HCT116 (cell line): ENCODE measurements around the genes RCAN2, ADGRF1, PTCHD4 and GLYATL3.

DNA sequence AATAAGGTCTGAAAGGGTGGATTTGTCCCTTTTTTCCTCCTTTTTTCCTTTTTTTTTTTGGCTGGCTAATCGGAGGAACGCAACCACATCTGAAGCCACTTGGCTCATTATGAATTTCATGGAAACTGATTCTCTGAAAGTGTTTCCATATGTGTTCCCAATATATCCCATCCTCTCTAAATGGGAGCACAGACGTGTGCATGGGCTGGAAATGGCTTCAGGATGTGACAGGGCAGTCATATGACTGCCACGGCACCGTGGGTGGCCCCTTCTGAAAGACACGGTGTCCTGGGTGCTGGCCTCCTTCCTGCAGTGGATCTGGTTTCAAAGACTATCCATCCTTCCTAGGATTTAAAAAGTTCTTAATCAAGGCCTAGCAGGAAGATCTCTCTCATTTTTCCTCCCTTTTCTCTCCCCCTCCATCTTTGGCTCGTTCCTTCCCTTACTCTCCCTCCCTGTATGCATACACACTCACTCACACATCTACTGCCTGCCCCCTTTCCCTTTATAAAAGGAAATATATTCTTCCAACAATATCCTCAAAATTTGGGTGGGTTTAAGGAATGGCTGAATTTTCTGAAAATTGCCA, 161.0 kb upstream of the SUPT3H start:
- RRBS = no CpG with 5 or more reads among the region's 7 CpGs

- RRBS = no CpG with 5 or more reads among the region's 4 CpGs
Measured at GRCh38 chr6:45959365-45960056, 56.1 kb downstream of the CLIC5 start.

DNA sequence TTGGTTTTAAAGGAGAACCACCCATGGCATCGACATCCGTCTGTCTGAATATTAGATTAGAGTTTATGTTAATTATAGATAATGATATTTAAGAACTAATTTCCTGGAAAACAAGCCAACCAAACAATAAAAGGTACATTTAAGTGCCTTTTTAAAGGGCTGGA, 640 bp downstream of the ENPP4 start:
- RRBS = no CpG with 5 or more reads among the region's 2 CpGs

DNA sequence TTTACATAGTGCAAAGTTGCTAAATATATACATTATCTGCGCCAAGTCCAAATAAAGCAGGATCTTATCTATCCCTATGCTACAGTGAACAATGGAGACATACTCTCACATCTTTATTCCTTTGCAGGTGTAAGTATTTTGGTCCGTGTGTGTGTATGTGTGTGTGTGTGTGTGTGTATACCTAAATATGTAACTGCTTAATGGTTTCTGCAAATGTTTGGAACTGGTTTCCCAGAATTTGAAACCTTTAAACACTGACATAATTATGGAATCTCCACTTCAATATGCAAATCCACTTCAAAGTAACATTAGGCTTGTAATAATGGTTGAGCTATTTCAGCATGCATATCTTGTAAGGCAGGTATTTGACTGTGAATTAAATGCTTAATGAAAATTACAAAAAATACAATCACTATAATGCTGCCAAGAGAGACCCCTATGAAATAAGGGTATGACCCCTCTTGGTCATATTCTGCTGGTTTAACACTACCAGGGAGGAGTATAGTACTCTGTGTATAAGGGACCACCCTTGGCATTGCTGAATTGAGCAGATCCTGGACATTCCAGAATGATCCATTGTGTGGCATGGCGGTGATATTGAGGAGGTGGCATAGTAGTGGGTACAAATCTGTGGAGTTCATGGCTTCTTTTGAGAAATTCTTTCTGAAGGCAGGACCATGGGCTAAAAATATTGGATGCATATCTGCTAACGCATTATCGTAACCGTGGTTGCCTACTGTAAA, 9.6 kb downstream of the ENPP5 start:
- RRBS = no CpG with 5 or more reads among the region's 6 CpGs

DNA sequence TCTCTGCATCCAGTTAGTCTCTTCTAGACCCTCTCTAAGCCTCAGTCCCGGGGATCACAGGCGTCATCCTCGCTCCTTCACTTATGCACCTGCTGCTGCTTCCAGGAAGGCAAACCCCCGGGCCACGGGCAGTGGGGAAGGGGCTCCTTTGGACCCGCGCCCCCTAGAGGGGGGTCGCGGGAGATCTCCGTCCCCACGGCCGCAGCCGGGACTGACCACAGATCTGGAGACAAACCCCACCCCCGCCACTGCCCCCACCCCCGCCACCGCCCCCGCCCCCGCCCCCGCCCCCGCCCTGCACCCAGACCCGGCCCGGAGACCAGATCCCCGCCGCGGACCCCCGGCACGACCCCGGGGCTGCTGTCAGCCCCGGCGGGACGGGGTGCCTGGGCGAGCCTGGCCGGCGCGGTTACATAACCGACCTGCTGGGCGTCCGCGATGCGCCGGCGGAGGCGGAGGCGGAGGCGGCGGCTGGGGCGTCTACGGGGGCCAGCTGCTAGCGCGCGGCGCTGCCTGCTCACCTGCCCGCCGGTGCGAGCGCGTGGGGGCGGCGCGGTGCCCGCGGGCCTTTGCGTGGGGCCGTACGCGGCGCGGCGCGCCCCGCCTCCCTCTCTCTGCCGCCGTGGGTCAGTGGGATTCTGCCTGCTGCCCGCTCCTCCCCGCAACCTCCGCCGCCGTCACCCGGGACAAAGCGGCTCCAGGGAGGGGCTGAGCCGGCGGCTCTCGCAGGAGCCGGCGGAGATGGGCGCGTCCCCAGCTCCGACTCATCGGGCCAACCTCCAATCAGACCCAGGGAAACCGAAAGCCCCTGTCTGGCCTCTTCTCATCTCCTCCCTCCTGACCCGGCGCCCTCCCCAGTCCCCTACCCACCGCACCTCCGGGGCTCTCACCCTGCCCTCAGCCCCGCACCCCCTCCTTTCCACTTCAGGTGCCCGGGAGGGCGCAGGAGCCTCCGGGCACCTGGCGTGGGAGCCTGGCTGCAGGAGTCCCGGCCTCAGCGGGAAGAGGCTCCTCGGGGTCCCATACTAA, at the start of gene RCAN2:
Gene RCAN2 (minus strand): TSS at position 699 of the 1,029 bp plus-strand sequence.
- RRBS = 6% methylated on average over 39 of the region's 102 CpGs

GRCh38 chr6:46508923-46509768, 17.9 kb upstream of the RCAN2 start:
- RRBS = no CpG with 5 or more reads among the region's 4 CpGs

- RRBS = no CpG with 5 or more reads among the region's 8 CpGs
Measured at GRCh38 chr6:46873047-46873762, 48.5 kb downstream of the ADGRF5 start.

DNA sequence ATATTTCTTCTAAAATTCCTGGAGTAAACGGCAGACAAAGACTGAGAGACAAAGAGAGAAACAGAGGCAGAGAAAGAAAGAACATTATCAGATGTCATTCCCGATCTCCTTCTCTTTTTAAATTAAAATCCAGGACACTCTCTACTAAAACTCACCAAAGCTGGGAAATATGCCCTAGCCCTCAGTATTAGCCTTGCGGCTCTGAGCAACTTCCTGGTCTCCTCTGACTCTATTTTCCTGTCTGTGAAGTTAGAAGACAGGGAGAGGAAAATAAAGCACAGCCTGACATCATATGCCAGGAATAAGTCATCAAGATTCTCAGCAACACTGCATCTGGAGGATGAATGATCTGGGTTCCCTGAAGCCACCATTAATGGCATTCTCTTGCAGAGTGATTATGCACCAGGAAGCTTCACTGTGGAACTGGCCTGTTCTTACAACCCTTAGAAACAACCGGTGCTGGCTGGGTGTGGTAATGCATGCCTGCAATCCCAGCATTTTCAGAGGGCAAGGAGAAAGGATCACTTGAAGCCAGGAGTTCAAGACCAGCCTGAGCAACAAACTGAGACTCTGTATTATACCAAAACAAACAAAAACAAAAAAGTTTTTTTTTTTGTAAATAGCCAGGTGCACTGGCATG, 12.4 kb downstream of the ADGRF5 start:
- RRBS = no CpG with 5 or more reads among the region's 4 CpGs

DNA sequence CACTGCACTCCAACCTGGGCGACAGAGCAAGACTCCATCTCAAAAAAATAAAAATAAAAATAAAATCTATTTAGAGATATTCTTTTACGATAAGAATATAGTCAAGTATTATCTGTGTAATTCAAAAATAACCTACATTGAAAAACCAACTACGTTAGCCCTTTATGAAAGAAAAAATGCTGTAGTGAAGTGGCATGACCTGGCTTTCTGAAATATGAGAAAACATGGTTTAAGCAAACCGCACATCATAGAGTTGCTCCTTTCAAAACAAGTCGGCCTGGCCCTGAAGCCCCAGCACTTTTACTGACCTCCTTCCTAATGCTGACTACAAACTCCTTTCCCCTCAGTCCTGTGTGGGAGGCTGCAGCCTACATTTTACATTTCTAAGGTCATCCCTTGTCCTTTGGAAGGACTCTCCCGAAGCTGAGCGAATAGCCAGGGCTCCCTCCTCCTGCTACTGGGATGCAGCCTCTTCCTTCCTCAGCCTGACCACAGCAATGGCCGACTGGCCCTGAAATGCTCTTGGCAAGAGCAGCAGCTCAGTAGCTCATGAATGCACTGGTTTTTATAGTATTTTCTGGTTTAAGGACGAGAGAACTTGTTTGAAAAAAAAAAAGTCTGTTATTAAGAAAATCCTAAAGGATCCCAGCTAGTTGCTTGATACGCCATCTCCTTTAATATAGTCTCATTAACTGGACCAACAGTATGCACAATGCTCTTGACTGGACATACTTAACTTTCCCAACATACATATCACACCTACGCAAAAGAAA, 730 bp downstream of the ADGRF5 start:
- RRBS = no CpG with 5 or more reads among the region's 11 CpGs

DNA sequence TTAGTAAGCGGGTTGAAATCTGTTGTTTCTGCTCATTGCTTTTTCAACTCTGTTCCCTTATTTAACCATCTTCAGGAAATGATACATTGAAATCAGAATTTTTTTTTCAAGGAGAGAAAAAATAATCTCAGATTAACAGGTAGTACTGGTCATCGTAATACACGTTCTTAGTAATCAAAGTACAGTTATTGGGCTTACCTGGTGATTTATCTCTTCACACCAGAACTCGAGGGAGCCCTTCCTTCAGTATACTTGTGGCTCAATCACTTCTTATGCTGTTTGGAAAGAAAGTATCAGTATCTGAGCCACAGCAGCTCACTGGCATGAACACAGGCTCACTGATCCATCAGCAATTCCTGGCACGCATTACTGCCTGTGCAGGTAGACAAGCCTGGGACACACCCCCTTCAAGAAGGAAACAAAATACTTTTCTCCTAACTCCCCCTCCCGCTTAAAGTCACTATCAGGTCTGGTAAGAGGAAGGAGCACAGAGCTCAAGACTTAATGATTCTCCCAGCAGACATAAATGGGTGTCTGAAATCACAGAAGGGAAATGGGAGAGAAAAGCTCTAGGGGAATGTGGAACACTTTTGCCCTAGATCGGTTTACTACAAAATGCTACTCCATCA, at the start of gene ADGRF1:
Gene ADGRF1 (minus strand): TSS at position 340 of the 629 bp plus-strand sequence.
- RRBS = no CpG with 5 or more reads among the region's 7 CpGs

- RRBS = no CpG with 5 or more reads among the region's 7 CpGs
Measured at GRCh38 chr6:47116379-47116978, 74.3 kb upstream of the ADGRF1 start.

GRCh38 chr6:47117116-47117832, 75.1 kb upstream of the ADGRF1 start:
- RRBS = no CpG with 5 or more reads among the region's 7 CpGs

DNA sequence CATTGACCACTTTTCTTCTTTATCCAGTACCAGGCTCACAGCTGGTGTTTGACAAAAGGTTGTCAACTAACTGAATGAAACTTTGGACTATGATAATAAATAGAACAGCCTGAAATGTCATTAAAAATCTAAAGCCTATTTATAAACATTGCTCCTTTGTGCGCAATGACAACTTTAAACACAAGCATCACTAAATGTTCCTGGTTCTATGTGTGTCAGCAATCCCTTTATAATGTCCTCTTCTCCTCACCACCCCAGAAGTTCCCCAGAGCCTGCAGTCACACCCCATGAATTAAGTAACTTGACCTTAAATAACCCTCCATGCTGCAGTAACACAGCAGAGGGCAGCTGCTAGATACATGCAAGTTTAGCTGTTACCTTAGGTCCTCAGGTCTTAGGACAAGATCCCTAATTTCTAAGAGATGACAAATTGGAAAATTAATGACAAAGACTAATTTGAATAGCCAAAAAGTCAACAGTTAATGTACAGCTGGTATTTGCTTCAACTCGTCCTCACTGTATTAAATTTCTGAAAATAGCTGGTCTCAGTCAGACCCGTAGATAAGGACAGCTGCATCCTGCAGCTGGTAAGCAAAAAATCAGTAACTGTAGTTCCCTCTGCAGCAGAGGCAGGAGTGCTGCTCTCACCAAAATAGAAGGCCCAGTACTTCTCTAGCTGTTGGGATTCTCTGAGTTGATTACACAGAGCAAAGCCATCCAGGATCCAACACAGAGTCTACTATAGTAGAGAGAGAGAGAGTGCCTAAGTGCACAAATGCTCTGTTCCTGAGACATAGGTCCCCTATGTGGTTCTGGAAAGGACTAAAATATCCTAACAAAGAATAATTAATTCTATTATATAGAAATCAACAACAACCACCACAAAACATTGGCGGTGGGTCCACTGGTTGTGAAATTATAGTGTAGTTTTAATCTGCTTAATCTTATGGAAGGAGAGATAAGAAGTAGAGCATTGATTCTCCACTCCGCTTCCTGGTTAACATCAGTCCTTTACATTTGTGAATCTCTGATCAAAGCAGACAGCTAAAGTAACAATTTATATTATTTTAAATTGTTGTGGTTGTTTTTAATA, 62.3 kb downstream of the TNFRSF21 start:
- RRBS = no CpG with 5 or more reads among the region's 5 CpGs

- RRBS = no CpG with 5 or more reads among the region's 8 CpGs
Measured at GRCh38 chr6:47663854-47664211, 34.5 kb upstream of the ADGRF4 start.

DNA sequence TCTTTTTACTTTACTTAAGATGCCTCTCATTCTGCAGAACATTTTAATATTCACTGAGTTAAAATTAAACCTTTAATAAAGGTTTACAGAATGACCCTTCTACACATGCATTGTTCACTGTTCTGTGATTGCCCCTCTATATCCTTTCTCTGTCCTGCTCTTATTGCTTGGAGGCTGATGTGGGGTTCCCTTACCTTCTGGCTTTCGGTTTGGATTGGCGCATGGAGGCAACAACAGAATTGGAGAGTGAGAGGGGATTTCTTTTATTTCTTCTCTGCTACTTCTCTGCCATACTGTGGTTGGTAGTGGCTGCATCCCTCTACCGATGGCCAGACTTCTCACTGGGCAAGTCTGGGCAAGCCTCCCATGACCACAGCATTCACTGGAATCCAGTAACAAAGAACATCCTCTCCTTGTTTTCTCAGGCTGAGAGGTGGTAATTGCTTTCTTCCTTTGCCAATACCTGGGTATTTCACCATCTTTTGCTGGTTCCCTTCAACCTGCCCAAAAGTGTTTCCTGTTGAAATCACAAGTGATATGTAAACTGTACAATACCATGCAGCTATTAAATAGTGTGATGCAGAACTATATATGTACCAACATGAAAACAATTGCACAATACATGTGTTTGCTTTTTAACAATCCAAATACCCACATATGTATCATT, at the start of gene PTCHD4:
Gene PTCHD4 (minus strand): TSS at position 343 of the 667 bp plus-strand sequence.
- RRBS = no CpG with 5 or more reads among the region's 3 CpGs

- RRBS = no CpG with 5 or more reads among the region's 2 CpGs
Measured at GRCh38 chr6:49499714-49500177, at the start of gene GLYATL3. Gene GLYATL3 (plus strand): TSS chr6:49499923.

GRCh38 chr6:49635777-49636659, 621 bp downstream of the RHAG start:
- RRBS = no CpG with 5 or more reads among the region's 6 CpGs

GRCh38 chr6:50821315-50822109, 2.8 kb downstream of the TFAP2B start:
- RRBS = no CpG with 5 or more reads among the region's 21 CpGs

DNA sequence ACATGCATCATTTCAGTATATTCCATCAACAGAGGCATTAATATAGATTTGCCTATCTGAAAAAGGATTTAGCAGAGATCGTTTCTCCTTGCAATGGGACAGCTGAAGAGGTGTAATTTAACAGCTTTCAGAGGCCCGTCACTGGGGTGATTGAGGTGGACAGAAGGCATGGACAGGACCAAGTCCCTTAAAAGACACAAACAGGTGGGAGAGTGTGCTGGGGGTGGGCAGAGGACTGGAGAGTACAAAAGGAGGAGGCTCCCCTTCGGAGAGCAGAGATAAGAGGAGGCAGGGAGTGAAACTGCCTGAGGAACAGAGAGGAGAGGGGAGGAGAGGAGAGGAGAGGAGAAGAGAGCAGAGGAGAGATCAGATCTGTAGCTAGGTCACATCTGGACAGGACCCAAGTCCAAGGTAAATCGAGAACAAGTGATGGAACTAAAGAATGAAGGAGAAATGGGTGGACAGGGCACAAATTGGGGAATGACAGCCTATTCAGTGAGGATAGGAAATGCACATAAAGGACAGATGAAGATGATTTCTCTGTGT, 48.7 kb upstream of the PKHD1 start:
- RRBS = no CpG with 5 or more reads among the region's 4 CpGs